A172 (cell line): ENCODE data around the genes RAD51, C15orf62 and DLL4.

DNA sequence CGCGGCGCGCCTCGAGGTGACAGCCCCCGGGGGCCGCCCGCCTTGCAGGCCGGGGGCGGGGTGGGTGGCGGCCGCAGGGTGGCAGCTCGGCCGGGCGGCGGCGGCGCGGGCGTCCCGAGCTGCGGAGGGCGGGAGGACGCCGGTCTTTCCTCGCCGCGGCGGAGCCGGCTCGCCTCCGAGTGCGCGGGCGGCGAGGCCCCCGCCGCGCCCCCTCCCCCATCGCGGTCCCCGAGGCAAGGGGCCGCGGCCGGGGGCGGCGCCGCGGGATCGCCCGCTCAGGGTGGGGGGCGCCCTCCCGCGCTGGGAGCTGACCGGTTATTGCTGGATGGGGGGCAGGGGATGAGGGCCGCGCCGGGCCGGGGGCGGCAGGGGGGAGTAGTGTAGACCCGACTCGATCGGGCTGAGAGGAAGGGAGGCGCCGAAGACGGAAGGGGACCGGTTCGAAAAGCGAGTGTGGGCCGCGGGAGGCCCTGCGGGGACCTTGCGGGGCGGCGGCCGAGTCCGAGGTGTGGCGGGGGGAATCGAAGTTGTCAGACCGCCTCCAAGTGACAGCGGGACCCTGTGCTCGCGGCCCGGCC is 856 bp downstream of the BAHD1 start:
- RAMPAGE, long total RNA: no peak

GRCh38 chr15:40486201-40486709 is 15.5 kb downstream of the CHST14 start:
- RAMPAGE, long total RNA: no peak

DNA sequence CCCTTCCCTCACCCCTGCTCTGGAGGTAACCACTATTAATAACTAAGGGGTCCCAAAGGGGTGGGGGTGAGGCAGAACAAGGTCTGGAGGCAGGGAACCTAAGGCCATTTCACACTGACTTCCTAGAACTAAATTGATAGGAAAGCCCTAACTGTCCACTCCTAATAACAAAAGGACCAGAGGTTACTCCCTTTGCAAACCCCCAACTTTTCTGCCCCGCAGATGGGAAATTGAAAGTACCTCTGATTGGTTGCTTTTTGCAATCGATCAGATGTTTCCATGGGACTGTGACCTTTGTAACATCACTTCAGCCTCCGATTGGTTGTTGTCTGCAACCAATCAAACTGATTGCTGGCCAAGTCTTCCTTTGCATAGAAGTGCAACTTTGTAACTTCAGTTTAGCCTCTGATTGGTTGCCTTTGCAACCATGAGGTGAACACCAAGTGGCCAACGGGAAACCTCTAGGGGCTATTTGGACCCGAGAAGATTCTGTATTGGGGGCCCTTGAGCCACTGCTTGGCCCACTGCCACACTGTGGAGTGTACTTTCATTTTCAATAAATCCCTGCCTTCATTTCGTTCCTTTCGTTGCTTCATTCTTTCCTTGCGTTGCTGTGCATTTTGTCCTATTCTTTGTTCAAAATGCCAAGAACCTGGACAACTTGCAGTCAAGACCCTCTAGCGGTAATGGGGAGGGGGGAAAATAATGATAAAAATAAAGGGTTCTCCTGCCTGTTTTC is 11.2 kb upstream of the KNL1 start:
- RAMPAGE, long total RNA: no peak

DNA sequence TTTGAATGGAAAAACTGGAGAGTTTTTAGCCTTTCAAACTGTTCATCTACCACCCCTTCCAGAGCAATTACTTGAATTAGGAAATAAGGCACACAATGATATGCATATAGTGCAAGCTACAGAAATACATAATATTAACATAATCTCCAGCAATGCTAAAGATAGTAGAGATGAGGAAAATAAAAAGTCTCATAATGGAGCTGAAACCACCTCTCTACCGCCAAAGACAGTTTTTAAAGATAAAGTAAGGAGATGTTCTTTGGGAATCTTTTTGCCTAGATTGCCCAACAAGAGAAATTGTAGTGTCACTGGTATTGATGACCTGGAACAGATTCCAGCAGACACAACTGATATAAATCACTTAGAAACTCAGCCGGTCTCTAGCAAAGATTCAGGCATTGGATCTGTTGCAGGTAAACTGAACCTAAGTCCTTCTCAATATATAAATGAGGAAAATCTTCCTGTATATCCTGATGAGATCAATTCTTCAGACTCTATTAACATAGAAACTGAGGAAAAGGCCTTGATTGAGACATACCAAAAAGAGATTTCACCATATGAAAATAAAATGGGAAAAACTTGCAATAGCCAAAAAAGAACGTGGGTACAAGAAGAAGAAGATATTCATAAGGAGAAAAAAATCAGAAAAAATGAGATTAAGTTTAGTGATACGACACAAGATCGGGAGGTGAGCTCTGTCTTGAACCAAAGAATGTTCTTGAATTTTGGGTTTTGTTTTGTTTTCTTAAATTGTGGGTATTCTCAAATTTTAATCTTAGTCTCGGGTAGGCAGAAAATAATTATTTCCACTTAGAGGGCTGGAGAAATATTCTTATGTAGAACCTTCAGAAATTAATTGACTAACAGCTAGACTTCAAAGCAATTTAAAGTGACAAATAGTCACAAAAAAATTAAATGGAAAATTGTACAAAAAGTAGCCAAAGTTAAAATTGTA is 31.2 kb downstream of the KNL1 start:
- RAMPAGE, long total RNA: no peak

GRCh38 chr15:40694504-40695298 is at the start of gene RAD51:
TSS of gene RAD51 (plus strand) at chr15:40695174.
- RAMPAGE, long total RNA: no peak

DNA sequence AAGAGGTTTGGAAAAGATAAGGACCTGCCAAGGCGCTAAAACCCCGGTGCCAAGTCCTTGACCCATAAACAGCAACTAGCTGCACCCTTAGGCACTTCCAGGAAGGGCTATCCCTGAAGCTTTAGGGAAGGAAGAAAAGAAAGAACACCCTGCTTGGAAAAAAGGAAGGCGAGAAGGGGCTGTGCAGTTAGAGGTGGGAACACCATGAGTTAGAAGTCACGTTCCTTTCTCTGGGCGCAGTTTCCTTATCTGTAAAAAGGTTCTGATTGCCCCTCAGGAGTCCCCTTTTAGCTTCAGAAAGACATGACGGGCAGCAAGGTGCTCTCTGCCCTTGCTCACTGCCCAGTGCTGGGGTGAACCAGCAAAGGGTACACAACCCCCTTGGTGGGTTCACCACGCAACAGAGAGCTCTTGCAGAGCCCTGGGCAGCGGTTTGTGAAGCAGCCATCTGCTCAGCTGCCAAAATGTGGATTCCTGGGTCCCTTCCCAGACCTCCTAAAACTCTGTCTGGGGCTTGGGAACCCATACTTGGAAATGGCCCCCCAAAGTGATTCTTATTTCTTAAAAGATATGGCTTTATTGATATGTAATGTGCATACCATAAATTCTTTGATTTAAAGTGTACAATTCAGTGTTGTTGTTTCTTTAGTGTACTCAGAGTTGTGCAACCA is 871 bp downstream of the GCHFR start:
- RAMPAGE, long total RNA: no peak

- RAMPAGE, long total RNA: no peak
Measured at GRCh38 chr15:40769800-40770925, at the start of gene C15orf62. TSS of gene C15orf62 (plus strand) at chr15:40769980.

DNA sequence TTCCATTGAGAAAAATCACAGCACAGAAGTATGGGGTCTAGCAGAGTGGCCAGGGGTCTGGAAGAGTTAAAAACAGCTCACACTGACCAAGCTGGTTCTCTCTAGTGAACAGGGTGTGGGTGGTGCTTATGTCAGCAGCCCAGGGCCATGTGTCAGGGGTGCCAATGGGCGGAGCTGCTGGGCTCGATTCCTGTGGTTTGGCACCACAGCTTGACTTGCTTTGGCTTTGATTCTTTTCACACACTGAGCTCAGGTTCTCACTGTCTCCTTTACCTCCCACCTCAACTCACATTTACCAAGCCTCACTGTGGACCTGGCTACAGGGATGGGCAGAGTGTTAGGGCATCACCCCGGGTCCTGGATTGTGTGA is 7.0 kb downstream of the C15orf62 start:
- RAMPAGE, long total RNA: no peak

GRCh38 chr15:40806694-40806866 is 309 bp upstream of the ZFYVE19 start:
- RAMPAGE, long total RNA: no peak

- RAMPAGE, long total RNA: no peak
Measured at GRCh38 chr15:40905914-40906277, 11.6 kb downstream of the VPS18 start.

- RAMPAGE, long total RNA: no peak
Measured at GRCh38 chr15:40906278-40906949, 12.2 kb downstream of the VPS18 start.

- RAMPAGE, long total RNA: no peak
Measured at GRCh38 chr15:40926853-40927328, 2.2 kb upstream of the DLL4 start.

- RAMPAGE, long total RNA: no peak
Measured at GRCh38 chr15:40928767-40929701, at the start of gene DLL4. TSS of gene DLL4 (plus strand) at chr15:40929340.

GRCh38 chr15:40936674-40937796 is 7.9 kb downstream of the DLL4 start:
- RAMPAGE, long total RNA: no peak

GRCh38 chr15:40940065-40940786 is 11.1 kb downstream of the DLL4 start:
- RAMPAGE, long total RNA: no peak

GRCh38 chr15:41258809-41259594 is 27.9 kb downstream of the CHP1 start:
- RAMPAGE, long total RNA: no peak

- RAMPAGE, long total RNA: no peak
Measured at GRCh38 chr15:41349907-41350842, 17.5 kb downstream of the NUSAP1 start.

GRCh38 chr15:41417888-41418360 is 1.0 kb downstream of the RTF1 start:
- RAMPAGE, long total RNA: no peak

- RAMPAGE, long total RNA: no peak
Measured at GRCh38 chr15:41513032-41513530, 546 bp downstream of the LTK start.

- RAMPAGE, long total RNA: no peak
Measured at GRCh38 chr15:41526775-41527445, 13.3 kb upstream of the LTK start.